K562 (cell line): ENCODE measurements around a stretch of chr12.

- RAMPAGE, long total RNA: no peak
- RRBS: no CpG with 5 or more reads among the region's 5 CpGs
PRO-cap:
- standard: no peak
- CoPRO, capped RNA only, 2 experiments: no peak in any of the 2 experiments
- CoPRO, capped and uncapped RNA, 2 experiments: no peak in any of the 2 experiments
- CoPRO, uncapped RNA only, 2 experiments: no peak in any of the 2 experiments
CAGE:
- cytosol, long polyA plus RNA: no peak
- long polyA plus RNA: no peak
- nucleolus, long total RNA: no peak
- nucleus, long polyA plus RNA: no peak
Measured at GRCh38 chr12:89087249-89087665, 265.0 kb downstream of the DUSP6 start.

DNA sequence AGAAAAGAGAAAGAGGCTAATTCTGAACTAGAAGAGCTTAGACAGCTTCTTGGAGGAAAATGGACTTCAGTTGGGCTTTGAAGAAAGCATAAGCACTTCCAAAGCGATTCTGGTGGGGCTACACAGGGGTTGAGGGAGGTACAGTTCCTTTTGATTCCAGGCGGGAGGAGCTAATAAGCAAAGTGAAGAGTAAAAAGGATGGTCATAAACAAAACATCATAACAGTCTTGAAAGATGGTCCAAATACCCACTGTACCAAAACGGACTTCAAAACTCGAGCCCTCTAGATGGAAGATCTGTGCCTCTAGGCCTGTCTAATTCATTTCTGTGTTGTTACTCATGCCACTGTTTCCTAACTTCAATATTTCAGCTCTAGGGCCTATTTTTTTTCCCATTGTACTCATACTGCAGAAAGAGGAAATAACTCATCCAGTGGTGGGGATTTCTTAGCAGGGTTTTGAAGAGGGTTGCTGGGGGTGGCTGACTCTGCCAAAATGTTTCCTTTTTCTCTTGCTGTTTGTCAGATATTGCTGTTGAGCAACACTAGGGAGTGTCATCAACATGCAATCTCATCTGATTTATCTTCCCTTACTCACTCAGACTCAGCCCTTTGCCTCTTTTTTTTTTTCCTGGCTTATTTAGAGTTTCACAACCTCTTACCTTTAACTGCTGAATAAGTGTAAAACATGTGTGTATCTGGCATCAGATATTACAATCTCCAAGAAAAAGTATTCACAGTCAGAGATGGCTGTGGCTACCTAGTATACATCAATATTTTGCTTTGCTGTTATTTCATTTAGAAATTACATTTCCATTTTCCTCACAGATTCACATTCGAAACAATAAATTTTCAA lies 189.6 kb downstream of the DUSP6 start:
- RAMPAGE, long total RNA: no peak
- RRBS: no CpG with 5 or more reads among the region's 5 CpGs
PRO-cap:
- standard: no peak
- CoPRO, capped RNA only, 2 experiments: no peak in any of the 2 experiments
- CoPRO, capped and uncapped RNA, 2 experiments: no peak in any of the 2 experiments
- CoPRO, uncapped RNA only, 2 experiments: no peak in any of the 2 experiments
CAGE:
- cytosol, long polyA plus RNA: no peak
- long polyA plus RNA: no peak
- nucleolus, long total RNA: no peak
- nucleus, long polyA plus RNA: no peak

- RAMPAGE, long total RNA: no peak
- RRBS: 29% methylated on average over 2 of the region's 14 CpGs
PRO-cap:
- standard: no peak
- CoPRO, capped RNA only, 2 experiments: no peak in any of the 2 experiments
- CoPRO, capped and uncapped RNA, 2 experiments: no peak in any of the 2 experiments
- CoPRO, uncapped RNA only, 2 experiments: no peak in any of the 2 experiments
CAGE:
- cytosol, long polyA plus RNA: no peak
- long polyA plus RNA: no peak
- nucleolus, long total RNA: no peak
- nucleus, long polyA plus RNA: no peak
Measured at GRCh38 chr12:89352575-89352832, 203 bp upstream of the DUSP6 start.

- RAMPAGE, long total RNA: no peak
- RRBS: no CpG with 5 or more reads among the region's 10 CpGs
PRO-cap:
- standard: no peak
- CoPRO, capped RNA only, 2 experiments: no peak in any of the 2 experiments
- CoPRO, capped and uncapped RNA, 2 experiments: no peak in any of the 2 experiments
- CoPRO, uncapped RNA only, 2 experiments: no peak in any of the 2 experiments
CAGE:
- cytosol, long polyA plus RNA: no peak
- long polyA plus RNA: no peak
- nucleolus, long total RNA: no peak
- nucleus, long polyA plus RNA: no peak
Measured at GRCh38 chr12:89375597-89376288, 23.4 kb upstream of the DUSP6 start.

DNA sequence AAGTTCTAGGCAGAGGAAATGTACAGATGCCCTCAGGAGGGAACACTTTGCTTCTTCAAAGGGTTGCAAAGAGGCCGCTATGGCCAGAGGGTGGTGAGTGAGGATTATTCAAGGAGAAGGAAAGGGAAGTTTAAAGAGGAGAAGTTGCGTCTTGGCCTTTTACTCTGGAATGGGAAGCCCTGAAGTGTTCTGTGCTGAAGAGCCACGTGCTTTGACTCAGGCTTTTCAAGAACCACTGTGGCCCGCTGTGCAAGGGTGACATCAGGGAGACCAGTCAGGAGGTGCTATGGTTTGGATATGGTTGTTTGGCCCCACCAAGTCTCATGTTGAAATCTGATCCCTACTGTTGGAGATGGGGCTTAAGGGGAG lies 65.9 kb upstream of the DUSP6 start:
- RAMPAGE, long total RNA: no peak
- RRBS: no CpG with 5 or more reads among the region's 4 CpGs
PRO-cap:
- standard: no peak
- CoPRO, capped RNA only, 2 experiments: no peak in any of the 2 experiments
- CoPRO, capped and uncapped RNA, 2 experiments: no peak in any of the 2 experiments
- CoPRO, uncapped RNA only, 2 experiments: no peak in any of the 2 experiments
CAGE:
- cytosol, long polyA plus RNA: no peak
- long polyA plus RNA: no peak
- nucleolus, long total RNA: no peak
- nucleus, long polyA plus RNA: no peak

DNA sequence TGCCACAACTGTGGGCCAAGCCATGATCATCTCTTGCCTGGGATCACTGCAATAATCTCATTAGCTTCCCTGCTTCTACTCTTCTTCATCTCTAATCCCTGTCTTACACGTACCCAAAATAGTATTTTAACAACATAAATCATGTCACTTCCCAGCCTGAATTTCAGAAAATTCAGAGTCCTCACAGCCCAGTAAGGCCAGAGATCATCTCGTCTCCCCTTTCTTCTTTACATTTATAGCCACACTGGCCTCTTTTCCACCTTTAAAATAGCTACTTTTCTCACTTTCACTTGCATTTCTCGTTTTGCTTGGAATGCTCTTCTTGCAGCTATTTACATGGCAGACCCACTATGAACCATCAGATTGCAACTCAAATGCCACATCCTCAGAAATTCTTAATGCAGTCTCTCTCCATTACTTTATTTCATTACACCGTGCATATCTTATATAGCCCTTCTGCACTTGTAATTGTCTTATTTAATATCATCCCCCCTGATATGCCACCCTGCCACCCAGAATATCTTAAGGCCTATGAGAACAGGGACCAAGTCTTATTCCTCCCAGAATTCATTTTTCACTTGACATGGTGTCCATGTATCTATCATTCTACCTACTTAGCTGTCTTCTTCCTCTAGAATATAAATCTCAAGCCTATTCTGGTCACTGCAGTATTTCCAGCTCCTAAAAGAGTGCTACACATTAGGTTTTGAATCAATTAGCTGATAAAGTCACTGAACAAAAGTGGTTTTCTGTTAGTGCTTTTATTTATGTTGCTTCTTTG lies 89.2 kb upstream of the POC1B start:
- RAMPAGE, long total RNA: no peak
- RRBS: no CpG with 5 or more reads among the region's 4 CpGs
PRO-cap:
- standard: no peak
- CoPRO, capped RNA only, 2 experiments: no peak in any of the 2 experiments
- CoPRO, capped and uncapped RNA, 2 experiments: no peak in any of the 2 experiments
- CoPRO, uncapped RNA only, 2 experiments: peak in 1 of 2 experiments; most common plus-strand start position 646 of the sequence (in 1); most common minus-strand start position 416 of the sequence (in 1)
CAGE:
- cytosol, long polyA plus RNA: no peak
- long polyA plus RNA: no peak
- nucleolus, long total RNA: no peak
- nucleus, long polyA plus RNA: no peak

GRCh38 chr12:89700401-89700961 lies 8.2 kb downstream of the ATP2B1 start:
- RAMPAGE, long total RNA: no peak
- RRBS: no CpG with 5 or more reads among the region's 1 CpG
PRO-cap:
- standard: no peak
- CoPRO, capped RNA only, 2 experiments: no peak in any of the 2 experiments
- CoPRO, capped and uncapped RNA, 2 experiments: no peak in any of the 2 experiments
- CoPRO, uncapped RNA only, 2 experiments: peak in 1 of 2 experiments; most common minus-strand start chr12:89700903 (in 1)
CAGE:
- cytosol, long polyA plus RNA: no peak
- long polyA plus RNA: no peak
- nucleolus, long total RNA: no peak
- nucleus, long polyA plus RNA: no peak

- RAMPAGE, long total RNA: no peak
- RRBS: 29% methylated on average over 10 of the region's 27 CpGs
PRO-cap:
- standard: no peak
- CoPRO, capped RNA only, 2 experiments: no peak in any of the 2 experiments
- CoPRO, capped and uncapped RNA, 2 experiments: no peak in any of the 2 experiments
- CoPRO, uncapped RNA only, 2 experiments: no peak in any of the 2 experiments
CAGE:
- cytosol, long polyA plus RNA: no peak
- long polyA plus RNA: no peak
- nucleolus, long total RNA: no peak
- nucleus, long polyA plus RNA: no peak
Measured at GRCh38 chr12:89919403-89919972, 210.8 kb upstream of the ATP2B1 start.

DNA sequence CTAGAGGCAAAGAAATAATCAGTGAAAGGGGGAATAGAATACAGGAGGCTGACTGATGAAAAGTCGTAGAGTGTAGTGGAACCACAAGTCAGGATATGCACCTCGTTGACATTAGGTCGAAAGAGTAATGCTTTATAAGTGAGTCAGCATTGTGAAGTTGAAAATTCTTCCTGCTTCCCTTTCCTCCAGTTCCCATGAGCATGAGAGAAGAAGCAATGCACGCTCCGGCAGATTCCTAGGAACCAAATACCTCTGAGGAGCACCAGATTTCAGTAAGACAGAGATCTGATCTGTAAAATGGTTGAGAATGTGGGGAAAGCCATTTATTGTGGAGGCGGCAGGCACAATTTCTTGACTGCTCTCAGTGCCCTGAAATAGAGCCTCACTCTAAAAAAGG lies 16.5 kb downstream of the CCER1 start:
- RAMPAGE, long total RNA: no peak
- RRBS: no CpG with 5 or more reads among the region's 6 CpGs
PRO-cap:
- standard: no peak
- CoPRO, capped RNA only, 2 experiments: no peak in any of the 2 experiments
- CoPRO, capped and uncapped RNA, 2 experiments: no peak in any of the 2 experiments
- CoPRO, uncapped RNA only, 2 experiments: no peak in any of the 2 experiments
CAGE:
- cytosol, long polyA plus RNA: no peak
- long polyA plus RNA: no peak
- nucleolus, long total RNA: no peak
- nucleus, long polyA plus RNA: no peak

- RAMPAGE, long total RNA: no peak
- RRBS: no CpG with 5 or more reads among the region's 2 CpGs
PRO-cap:
- standard: no peak
- CoPRO, capped RNA only, 2 experiments: no peak in any of the 2 experiments
- CoPRO, capped and uncapped RNA, 2 experiments: no peak in any of the 2 experiments
- CoPRO, uncapped RNA only, 2 experiments: no peak in any of the 2 experiments
CAGE:
- cytosol, long polyA plus RNA: no peak
- long polyA plus RNA: no peak
- nucleolus, long total RNA: no peak
- nucleus, long polyA plus RNA: no peak
Measured at GRCh38 chr12:91173037-91173804, 9.4 kb downstream of the DCN start.

GRCh38 chr12:91239478-91240111 lies 57.0 kb upstream of the DCN start:
- RAMPAGE, long total RNA: no peak
- RRBS: no CpG with 5 or more reads among the region's 3 CpGs
PRO-cap:
- standard: no peak
- CoPRO, capped RNA only, 2 experiments: no peak in any of the 2 experiments
- CoPRO, capped and uncapped RNA, 2 experiments: no peak in any of the 2 experiments
- CoPRO, uncapped RNA only, 2 experiments: no peak in any of the 2 experiments
CAGE:
- cytosol, long polyA plus RNA: no peak
- long polyA plus RNA: no peak
- nucleolus, long total RNA: no peak
- nucleus, long polyA plus RNA: no peak

GRCh38 chr12:91327871-91328236 lies 145.2 kb upstream of the DCN start:
- RAMPAGE, long total RNA: no peak
- RRBS: no CpG with 5 or more reads among the region's 3 CpGs
PRO-cap:
- standard: no peak
- CoPRO, capped RNA only, 2 experiments: no peak in any of the 2 experiments
- CoPRO, capped and uncapped RNA, 2 experiments: no peak in any of the 2 experiments
- CoPRO, uncapped RNA only, 2 experiments: no peak in any of the 2 experiments
CAGE:
- cytosol, long polyA plus RNA: no peak
- long polyA plus RNA: no peak
- nucleolus, long total RNA: no peak
- nucleus, long polyA plus RNA: no peak

GRCh38 chr12:91663286-91663737 lies 480.7 kb upstream of the DCN start:
- RAMPAGE, long total RNA: no peak
- RRBS: no CpG with 5 or more reads among the region's 5 CpGs
PRO-cap:
- standard: no peak
- CoPRO, capped RNA only, 2 experiments: no peak in any of the 2 experiments
- CoPRO, capped and uncapped RNA, 2 experiments: no peak in any of the 2 experiments
- CoPRO, uncapped RNA only, 2 experiments: no peak in any of the 2 experiments
CAGE:
- cytosol, long polyA plus RNA: no peak
- long polyA plus RNA: no peak
- nucleolus, long total RNA: no peak
- nucleus, long polyA plus RNA: no peak

DNA sequence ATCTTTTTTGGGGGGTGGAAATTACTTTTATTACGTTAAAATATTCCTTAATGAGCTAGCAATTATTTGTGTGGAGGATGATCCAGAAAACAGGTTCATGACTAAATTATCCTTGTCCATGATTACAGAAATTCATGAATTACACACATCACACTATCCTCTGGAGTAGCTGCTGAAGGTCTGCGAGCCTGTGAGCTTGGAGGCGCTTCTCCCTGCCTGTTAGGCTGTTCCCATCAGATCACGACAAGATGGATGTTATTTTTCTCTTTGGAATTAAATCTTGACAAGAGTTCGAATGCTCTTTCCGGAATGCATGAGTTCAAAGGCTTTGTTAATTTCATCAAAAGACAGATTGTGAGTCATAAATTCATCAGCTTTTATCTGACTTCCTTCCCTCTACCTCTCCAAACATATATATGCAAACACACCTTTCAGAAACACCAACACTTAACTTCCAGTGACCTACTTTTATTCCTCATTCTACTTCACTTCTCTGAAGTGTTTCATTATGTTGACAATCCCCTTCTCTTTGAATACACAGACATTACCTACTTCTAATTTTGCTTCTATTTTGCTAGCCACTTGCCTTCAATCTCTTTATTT lies 274.7 kb downstream of the BTG1 start:
- RAMPAGE, long total RNA: no peak
- RRBS: no CpG with 5 or more reads among the region's 6 CpGs
PRO-cap:
- standard: no peak
- CoPRO, capped RNA only, 2 experiments: no peak in any of the 2 experiments
- CoPRO, capped and uncapped RNA, 2 experiments: no peak in any of the 2 experiments
- CoPRO, uncapped RNA only, 2 experiments: no peak in any of the 2 experiments
CAGE:
- cytosol, long polyA plus RNA: no peak
- long polyA plus RNA: no peak
- nucleolus, long total RNA: no peak
- nucleus, long polyA plus RNA: no peak

DNA sequence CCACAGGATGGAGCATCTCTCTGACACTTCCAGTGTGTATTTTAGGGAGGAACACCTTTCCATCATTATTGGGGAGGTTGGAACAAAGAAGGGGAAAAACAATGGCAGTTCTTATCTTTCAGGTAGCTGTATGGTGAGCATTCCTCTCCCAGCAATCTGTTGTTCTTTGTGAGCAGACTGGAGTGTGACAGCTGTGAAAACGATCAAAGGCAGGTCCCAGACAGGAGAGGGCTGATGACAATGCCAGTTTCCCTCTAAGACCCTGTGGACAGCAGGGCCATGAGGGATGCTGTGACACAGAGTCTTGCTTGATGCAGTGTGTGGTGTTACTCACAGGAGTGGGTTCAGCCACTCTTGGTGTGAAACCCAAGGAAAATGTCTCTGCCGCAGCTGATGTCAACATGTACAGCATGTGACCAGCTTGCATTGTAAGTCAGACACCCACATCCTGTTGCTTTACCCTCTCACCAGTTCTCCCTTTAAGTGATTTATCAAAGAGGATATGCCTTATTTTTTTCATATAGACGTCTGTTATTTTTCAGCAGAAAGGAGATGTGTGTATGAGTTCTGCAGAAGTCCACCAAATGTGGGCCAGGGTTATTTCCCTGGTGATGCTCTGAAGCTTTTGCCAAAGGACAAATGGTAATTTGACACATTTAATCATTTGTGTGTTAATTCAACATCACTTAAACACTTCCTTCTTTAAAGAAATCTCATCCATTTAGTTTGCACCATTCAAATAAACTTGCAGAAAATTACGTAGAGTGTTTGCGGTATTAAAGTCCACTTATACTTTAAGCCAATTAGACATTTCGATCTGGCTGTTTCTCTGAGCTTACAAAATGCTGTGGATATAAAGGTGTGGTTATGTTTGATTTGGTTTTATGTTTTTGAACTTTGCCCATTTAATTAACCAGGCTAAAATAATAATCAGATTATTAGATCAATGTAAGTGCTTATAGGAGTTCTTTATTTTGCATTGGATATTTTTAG lies 268.5 kb downstream of the BTG1 start:
- RAMPAGE, long total RNA: no peak
- RRBS: no CpG with 5 or more reads among the region's 6 CpGs
PRO-cap:
- standard: no peak
- CoPRO, capped RNA only, 2 experiments: no peak in any of the 2 experiments
- CoPRO, capped and uncapped RNA, 2 experiments: no peak in any of the 2 experiments
- CoPRO, uncapped RNA only, 2 experiments: no peak in any of the 2 experiments
CAGE:
- cytosol, long polyA plus RNA: no peak
- long polyA plus RNA: no peak
- nucleolus, long total RNA: no peak
- nucleus, long polyA plus RNA: no peak

GRCh38 chr12:92070924-92071540 lies 74.6 kb downstream of the BTG1 start:
- RAMPAGE, long total RNA: no peak
- RRBS: no CpG with 5 or more reads among the region's 5 CpGs
PRO-cap:
- standard: no peak
- CoPRO, capped RNA only, 2 experiments: no peak in any of the 2 experiments
- CoPRO, capped and uncapped RNA, 2 experiments: no peak in any of the 2 experiments
- CoPRO, uncapped RNA only, 2 experiments: no peak in any of the 2 experiments
CAGE:
- cytosol, long polyA plus RNA: no peak
- long polyA plus RNA: no peak
- nucleolus, long total RNA: no peak
- nucleus, long polyA plus RNA: no peak

GRCh38 chr12:92075354-92076003 lies 70.2 kb downstream of the BTG1 start:
- RAMPAGE, long total RNA: no peak
- RRBS: no CpG with 5 or more reads among the region's 4 CpGs
PRO-cap:
- standard: unidirectional peak, plus-strand start at chr12:92075627
- CoPRO, capped RNA only, 2 experiments: no peak in any of the 2 experiments
- CoPRO, capped and uncapped RNA, 2 experiments: no peak in any of the 2 experiments
- CoPRO, uncapped RNA only, 2 experiments: no peak in any of the 2 experiments
CAGE:
- cytosol, long polyA plus RNA: no peak
- long polyA plus RNA: no peak
- nucleolus, long total RNA: no peak
- nucleus, long polyA plus RNA: no peak

DNA sequence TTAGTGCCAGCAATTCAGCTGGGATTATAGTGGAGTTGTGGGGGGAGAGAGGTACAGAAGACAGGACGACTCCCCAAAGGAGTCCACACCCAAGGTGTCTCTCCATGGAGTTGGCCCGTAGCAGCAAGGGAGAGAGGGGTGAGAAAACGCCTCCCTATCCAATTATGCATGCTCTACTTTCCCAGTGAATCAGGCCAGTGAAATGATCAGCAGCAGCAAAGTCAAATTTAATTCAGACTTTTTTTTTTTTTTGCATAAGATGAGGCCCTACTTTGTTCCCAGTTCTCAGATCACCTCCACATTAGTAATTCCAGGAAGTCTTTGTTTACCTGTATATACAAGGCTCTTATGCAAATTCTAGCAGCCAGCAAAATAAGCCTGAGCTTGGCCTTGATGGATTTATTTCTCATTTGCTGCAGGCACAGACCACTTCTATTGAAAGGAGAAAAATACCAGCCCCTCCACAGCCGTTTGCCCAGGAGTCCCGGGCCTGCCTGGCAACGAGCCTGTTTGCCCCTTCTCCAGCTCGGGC lies 38.4 kb downstream of the BTG1 start:
- RAMPAGE, long total RNA: no peak
- RRBS: no CpG with 5 or more reads among the region's 7 CpGs
PRO-cap:
- standard: no peak
- CoPRO, capped RNA only, 2 experiments: no peak in any of the 2 experiments
- CoPRO, capped and uncapped RNA, 2 experiments: no peak in any of the 2 experiments
- CoPRO, uncapped RNA only, 2 experiments: no peak in any of the 2 experiments
CAGE:
- cytosol, long polyA plus RNA: no peak
- long polyA plus RNA: no peak
- nucleolus, long total RNA: no peak
- nucleus, long polyA plus RNA: no peak